Measurements from ENCODE around the genes CDRT15L2 and DHRS7B.

DNA sequence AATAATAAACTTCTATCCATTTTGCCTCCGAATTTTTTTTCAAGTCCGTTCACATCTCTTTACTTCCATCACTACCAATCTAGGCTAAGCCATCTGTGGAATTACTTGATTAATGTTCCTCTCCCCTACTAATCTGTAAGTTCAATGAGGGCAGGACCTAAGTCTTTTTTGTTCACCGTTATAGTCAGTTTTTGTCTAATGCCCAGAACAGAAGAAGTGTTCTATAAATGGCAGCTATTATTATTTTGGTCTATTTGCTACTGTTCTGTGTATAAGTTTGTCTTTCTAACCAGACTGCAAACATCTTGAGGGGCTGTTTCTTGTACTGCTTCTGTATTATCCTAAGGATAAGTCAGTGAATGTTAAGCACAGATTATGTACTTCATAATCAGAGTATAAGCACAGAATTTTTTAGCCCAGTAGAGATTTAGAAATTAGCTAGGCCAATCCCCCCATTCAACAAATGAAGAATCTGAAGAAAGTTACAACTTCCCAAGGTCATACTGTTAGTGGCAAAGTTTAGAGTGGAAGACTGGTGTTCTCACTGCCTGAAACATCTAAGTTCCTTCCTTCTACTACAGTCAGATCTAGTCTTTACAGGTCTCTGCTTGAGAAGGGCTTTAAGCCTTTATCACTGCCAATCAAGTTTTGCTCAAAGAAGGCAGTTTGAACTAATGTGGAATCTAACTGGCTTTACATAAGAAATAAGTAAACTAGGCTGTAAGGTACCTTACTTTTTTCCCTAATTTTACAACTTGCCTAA, 11.2 kb downstream of the AKAP10 start:
- RRBS = no CpG with 5 or more reads among the region's 3 CpGs

GRCh38 chr17:20063385-20064638, 54.7 kb downstream of the SPECC1 start:
- RRBS = no CpG with 5 or more reads among the region's 15 CpGs

GRCh38 chr17:20090977-20092394, 82.3 kb downstream of the SPECC1 start:
- RRBS = no CpG with 5 or more reads among the region's 23 CpGs

DNA sequence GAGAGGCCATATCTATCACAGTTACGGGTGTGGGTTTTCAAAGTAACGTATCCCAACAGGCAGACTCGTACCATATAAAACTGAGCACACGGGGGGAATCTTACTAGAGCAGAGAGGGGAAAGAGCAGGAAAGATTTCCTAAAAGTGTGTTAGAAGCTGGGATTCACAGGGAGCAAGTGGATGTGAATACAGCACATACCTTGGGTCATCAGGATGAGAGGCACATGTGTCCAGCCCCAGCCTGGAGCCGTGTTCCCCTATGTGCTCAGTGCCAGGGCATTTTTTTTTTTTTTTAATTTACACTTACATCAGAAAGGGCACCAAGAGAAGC, 166.2 kb downstream of the LGALS9B start:
- RRBS = no CpG with 5 or more reads among the region's 5 CpGs

DNA sequence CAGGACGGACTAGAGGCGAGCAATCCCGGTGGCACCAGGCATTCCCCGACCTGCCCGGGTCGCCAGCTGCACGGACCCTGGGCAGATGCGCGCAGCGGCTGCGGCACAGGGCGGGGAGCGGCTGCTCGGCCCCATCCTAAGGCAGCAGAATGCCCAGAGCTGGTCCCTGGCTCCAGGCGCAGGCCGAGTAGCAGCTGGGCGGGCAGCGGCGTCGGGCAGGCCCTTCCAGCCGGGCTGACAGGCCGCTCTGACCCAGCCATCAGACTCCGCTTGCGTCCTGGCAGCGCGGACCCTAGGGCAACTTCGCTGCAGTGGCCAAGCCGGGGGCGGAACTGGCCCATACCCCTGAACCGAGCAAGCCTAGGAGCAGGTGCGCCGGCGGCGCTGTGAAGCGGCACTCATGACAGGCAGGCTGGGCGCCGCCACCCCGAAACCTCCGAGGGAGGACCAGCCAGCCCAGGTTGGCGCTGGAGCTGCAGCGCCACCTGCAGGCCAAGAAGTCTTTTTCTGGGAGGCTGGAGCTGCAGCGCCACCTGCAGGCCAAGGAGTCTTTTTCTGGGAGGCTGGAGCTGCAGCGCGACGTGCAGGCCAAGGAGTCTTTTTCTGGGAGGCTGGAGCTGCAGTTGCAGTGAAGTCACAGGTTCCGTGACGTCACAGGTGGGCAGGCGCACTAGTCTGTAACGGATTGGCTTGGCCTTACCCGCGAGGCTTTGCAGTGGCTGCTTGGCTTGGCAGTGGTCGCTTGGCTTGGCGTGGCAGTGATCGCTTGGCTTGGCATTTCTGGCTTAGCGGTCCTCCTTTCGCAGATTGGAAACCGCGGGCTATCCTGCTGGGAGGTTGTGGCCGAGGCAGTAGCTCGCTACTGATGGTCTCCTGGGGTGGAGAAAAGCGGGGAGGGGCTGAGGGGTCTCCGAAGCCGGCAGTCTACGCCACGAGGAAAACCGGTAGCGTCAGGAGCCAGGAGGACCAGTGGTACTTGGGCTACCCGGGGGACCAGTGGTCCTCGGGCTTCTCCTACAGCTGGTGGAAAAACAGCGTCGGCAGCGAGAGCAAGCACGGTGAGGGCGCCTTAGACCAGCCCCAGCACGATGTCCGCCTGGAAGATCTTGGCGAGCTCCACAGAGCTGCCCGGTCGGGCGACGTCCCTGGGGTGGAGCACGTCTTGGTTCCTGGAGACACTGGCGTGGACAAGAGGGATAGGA, 146.5 kb downstream of the LGALS9B start:
- RRBS = 100% methylated on average over 2 of the region's 83 CpGs

DNA sequence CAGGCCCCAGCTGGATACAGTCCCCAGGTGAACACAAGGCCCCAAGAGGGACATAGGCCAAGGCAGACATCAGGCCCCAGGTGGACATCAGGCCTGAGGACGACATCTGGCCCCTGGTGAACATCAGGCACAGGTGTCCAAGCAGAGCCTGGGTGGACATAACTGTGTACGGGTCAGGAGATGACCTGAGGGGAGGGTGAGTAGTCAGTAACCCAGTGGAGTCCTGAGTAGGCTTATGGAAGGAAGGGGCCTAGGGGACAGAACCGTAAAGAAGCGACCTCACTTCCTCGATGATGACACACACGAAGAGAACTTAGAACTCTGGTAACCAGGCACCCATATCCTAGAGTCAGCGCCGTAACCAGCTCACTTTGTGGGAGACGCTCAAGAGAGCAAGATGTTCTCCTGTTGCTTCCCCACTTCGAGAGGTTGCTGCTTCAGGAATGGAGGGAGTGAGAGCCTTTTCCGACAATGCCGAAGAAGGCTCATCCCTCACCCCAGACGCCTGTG, at the start of gene CDRT15L2:
Gene CDRT15L2 (plus strand): TSS at position 378 of the 510 bp plus-strand sequence.
- RRBS = no CpG with 5 or more reads among the region's 13 CpGs

GRCh38 chr17:20843669-20844184, 199.1 kb downstream of the USP22 start:
- RRBS = no CpG with 5 or more reads among the region's 65 CpGs

DNA sequence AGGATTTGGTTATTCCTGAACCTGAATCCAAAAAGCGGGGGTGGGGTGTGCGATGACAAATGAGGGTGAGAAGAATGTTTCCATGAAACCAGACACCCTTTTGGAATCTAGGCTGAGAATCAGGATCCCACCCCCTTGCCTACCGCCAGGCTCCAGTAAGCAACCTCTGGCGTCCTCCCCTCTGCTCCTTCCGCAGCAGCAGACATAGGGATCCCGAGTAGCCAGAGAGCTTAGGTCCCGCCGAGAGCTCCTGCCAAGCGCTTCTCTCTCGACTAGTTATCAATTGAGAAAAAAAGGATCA, 191.1 kb downstream of the USP22 start:
- RRBS = no CpG with 5 or more reads among the region's 10 CpGs

GRCh38 chr17:20938146-20938717, 104.6 kb downstream of the USP22 start:
- RRBS = no CpG with 5 or more reads among the region's 21 CpGs

DNA sequence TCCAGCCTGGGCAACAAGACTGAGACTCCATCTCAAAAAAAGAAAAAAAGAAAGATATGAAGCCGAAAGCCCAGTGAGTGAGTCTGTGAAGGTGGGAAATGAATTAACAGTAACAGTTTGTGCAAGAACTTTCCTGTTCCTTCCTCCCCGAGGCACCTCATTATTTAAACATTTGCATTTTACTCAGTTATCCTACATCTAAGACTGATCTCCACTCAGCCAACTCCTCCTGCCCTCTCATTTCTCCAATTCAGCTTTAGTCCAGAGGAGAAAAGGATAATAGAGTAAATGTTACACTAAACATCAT, 85.0 kb downstream of the USP22 start:
- RRBS = no CpG with 5 or more reads among the region's 2 CpGs

DNA sequence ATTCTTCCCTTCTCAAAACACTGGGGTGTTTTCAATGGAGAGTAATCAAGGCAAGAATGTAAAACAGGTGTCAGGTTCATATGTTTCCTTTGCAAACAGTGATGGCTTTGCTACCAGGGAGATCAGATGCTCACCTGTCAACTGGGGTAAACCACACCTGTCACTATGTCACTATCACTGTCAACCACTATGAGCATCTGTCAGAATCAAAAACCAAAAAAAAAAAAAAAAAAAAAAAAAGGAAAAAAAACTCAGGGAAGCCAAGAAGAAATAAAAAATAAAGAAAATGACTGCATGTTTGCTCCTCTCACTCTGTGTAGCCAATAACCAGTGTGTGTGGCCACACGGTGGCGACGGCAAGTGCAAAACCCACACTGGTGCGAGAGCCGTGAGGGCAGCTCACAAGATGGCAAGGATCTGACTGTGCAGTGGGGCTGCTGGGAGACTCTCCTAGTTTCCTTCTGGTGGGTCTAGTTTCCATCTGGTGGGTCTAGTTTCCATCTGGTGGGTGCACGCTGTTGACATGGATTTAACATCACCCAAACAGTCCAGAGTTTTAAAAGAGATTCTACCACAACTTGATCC, 22.7 kb downstream of the USP22 start:
- RRBS = no CpG with 5 or more reads among the region's 6 CpGs

- RRBS = 1% methylated on average over 36 of the region's 76 CpGs
Observed at GRCh38 chr17:21126481-21127965, at the start of gene DHRS7B. DHRS7B (plus strand) TSS chr17:21126964.

GRCh38 chr17:21211503-21212508, 2.2 kb downstream of the TMEM11 start:
- RRBS = no CpG with 5 or more reads among the region's 16 CpGs

DNA sequence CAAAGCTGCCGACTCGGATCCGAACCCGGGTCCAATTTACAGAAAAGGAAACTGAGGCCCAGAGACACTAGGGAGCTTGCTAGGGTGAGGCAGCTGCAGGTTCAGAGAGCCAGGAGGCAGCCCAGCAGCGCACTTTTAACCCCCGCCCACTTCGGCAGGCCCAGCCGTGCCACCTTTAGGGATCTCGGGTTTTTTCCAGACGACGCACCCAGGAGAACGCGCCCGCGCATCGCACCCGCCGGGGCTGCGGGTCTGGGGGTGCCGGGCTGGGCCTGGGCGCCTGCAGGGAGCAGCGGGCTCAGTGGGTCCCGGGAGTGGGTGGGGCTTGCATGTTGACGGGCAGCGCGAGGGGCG, 421 bp upstream of the MAP2K3 start:
- RRBS = 1% methylated on average over 7 of the region's 27 CpGs

- RRBS = no CpG with 5 or more reads among the region's 11 CpGs
Observed at GRCh38 chr17:21286823-21287746, 2.6 kb downstream of the MAP2K3 start.

DNA sequence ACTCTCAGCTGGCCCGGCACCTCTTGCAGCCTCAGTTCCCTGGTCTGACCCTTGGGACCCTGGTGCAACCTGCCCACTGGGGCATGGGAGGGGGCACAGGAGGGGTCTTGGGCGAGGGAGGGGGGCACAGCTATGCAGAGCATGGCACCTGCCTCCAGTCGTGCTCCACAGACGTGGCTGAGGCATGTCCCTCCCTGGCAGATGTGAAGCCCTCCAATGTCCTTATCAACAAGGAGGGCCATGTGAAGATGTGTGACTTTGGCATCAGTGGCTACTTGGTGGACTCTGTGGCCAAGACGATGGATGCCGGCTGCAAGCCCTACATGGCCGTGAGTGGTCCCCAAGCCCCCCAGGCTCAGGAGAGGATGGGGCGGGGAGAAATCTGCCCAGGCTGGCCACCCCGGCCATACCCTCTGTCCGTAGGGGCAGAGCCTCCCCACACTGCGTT, 19.7 kb downstream of the MAP2K3 start:
- RRBS = 45% methylated on average over 1 of the region's 11 CpGs

GRCh38 chr17:21397321-21397958, 21.3 kb downstream of the KCNJ12 start:
- RRBS = 100% methylated on average over 4 of the region's 26 CpGs

DNA sequence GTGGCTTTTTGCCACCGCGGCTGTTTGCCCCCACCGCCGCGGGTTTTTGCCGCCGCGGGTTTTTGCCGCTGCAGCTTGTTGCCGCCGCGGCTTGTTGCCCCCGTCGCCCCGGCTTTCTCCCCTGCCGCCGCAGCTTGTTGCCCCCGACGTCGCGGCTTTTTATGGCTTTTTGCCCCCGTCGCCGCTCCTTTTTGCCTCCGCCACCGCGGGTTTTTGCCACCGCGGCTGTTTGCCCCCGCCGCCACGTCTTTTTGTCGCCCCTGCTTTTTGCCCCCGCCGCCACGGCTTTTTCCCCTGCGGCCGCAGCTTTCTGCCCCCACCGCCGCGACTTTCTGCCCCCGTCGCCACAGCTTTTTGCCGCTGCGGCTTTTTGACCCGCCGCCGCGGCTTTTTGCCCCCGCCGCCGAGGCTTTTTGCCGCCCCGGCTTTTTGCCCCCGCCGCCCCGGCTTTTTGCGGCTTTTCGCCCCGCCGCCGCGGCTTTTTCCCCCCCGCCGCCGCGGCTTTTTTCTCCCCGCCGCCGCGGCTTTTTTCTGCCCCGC, 149.6 kb downstream of the KCNJ18 start:
- RRBS = no CpG with 5 or more reads among the region's 72 CpGs

GRCh38 chr17:22118150-22118370, 425.7 kb downstream of the KCNJ18 start:
- RRBS = no CpG with 5 or more reads among the region's 2 CpGs

DNA sequence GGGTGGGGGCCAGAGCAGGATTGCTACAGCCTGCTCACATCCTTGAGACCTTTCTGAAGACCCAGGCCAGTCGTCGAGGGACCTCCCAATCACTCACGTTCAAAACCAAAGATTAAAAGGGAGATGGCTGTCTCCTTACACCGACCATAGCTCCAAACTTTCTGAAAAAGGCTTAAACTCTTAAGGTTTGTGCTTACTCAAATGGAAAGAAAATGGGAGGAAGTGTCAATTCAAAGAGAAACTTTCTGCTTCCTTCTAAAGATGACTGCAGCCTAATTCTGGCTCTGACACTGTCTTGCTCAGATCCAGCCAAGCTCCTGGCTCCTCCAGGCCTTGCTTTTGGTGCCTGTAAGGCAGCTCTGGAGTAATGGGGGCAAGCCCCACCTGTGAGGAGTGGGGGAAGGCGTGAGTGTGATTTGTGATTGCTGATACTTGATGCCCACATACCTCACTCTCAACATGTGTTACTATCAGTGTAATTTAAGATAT, 54.9 kb upstream of the WSB1 start:
- RRBS = no CpG with 5 or more reads among the region's 5 CpGs